Adrenal gland (tissue), 7 donors: ENCODE results near the genes TANC2 and CYB561.

- PRO-cap, 3 experiments: no peak in any of the 3 experiments
- RAMPAGE, long total RNA, 4 experiments: no peak in any of the 4 experiments
- RRBS: no CpG with 5 or more reads among the region's 7 CpGs
These were observed 40.7 kb downstream of the TBX4 start for GRCh38 chr17:61492784-61493456.

- PRO-cap, 3 experiments: no peak in any of the 3 experiments
- RAMPAGE, long total RNA, 4 experiments: no peak in any of the 4 experiments
- RRBS: no CpG with 5 or more reads among the region's 7 CpGs
These were observed 346 bp downstream of the NACA2 start for GRCh38 chr17:61590687-61591058.

DNA sequence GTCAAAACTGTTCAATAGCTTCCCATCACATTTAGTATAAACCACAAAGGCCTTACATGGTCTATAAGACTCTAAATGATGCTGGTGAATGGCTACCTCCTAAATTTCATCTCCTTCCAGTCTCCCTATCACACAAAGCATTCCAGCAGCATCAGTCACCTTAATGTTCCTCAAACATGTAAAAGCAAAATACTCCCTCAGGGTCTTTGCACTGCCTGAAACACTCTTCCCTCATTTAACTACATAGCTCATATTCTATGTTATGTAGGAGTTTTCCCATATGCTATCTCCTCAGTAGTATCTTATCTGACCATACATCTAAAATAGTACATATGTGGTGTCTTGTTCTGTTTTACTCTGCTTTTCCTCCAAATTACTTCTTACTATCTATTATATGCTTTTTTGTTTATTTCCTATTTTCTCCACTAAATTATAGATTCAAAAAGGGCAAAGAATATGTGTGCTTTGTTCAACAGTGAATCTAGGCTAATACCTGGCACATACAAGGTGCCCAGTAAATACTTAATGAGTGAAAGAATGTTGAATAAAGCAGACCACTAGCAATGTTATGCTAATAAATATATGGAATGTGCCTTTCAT is 53.7 kb upstream of the INTS2 start:
- PRO-cap, 3 experiments: no peak in any of the 3 experiments
- RAMPAGE, long total RNA, 4 experiments: no peak in any of the 4 experiments

- PRO-cap, 3 experiments: no peak in any of the 3 experiments
- RAMPAGE, long total RNA, 4 experiments: no peak in any of the 4 experiments
- RRBS: no CpG with 5 or more reads among the region's 3 CpGs
These were observed 28.7 kb upstream of the MED13 start for GRCh38 chr17:62093778-62094172.

GRCh38 chr17:62140739-62141379 is 75.8 kb upstream of the MED13 start:
- PRO-cap, 3 experiments: peak in 2 of 3 experiments; most common plus-strand start chr17:62141035 (in 1); most common minus-strand start chr17:62140891 (in 2)
- RAMPAGE, long total RNA, 4 experiments: no peak in any of the 4 experiments
- RRBS: 12% methylated on average over 4 of the region's 25 CpGs

DNA sequence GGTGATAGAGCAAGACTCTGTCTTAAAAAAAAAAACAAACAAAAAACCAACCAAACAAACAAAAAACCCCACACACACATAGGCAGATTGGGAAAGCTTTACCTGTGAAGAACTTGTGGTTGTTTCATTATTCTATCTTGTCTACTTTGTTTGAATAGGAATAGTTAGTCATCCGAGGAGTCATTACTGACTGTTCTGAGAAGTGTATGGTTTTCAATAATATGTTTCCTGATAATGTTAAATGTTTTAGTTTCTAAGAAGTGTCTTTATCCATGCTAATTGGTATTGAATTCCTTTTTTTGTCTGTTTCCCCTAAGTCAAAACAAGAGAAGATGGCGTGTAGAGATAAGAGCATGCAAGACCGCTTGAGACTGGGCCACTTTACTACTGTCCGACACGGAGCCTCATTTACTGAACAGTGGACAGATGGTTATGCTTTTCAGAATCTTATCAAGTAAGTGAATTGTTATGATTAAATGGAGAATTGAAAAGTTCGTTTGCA is 62.7 kb upstream of the MRC2 start:
- PRO-cap, 3 experiments: no peak in any of the 3 experiments
- RAMPAGE, long total RNA, 4 experiments: no peak in any of the 4 experiments
- RRBS: no CpG with 5 or more reads among the region's 6 CpGs

- PRO-cap, 3 experiments: peak in 3 of 3 experiments; most common plus-strand start chr17:62628457 (in 2); most common minus-strand start chr17:62628353 (in 3)
- RAMPAGE, long total RNA, 4 experiments: no peak in any of the 4 experiments
- RRBS: 9% methylated on average over 4 of the region's 40 CpGs
These were observed 1.0 kb downstream of the MRC2 start for GRCh38 chr17:62628269-62629116.

- PRO-cap, 3 experiments: peak in 1 of 3 experiments; most common minus-strand start chr17:62691089 (in 1)
- RAMPAGE, long total RNA, 4 experiments: no peak in any of the 4 experiments
- RRBS: 85% methylated on average over 9 of the region's 17 CpGs
These were observed 63.5 kb downstream of the MRC2 start for GRCh38 chr17:62690933-62691342.

DNA sequence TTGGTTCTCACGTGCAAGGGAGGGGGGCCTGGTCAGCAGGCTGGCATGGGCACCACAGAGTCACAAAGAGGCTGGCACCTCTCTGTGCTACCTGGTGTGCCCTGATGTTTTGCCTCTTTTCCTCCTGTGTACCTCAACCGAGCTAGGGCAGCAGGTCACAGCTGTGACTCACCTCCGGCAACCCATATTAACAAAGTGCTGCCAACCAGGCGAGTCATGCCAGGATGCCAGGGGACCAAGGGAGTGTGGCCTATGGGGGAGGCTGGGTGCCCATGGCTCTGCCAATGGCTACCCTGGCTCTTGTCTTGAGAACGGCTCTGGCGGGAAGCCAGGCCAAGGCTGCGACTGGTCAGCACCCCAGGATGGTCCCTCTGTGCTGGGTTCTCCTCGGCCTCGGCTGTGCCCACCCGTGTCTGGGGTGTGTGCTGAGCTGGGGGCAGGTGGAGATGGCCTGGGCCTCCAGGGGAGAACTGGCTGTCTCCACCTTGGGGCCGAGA is 75.7 kb downstream of the MRC2 start:
- PRO-cap, 3 experiments: no peak in any of the 3 experiments
- RAMPAGE, long total RNA, 4 experiments: no peak in any of the 4 experiments
- RRBS: no CpG with 5 or more reads among the region's 11 CpGs

DNA sequence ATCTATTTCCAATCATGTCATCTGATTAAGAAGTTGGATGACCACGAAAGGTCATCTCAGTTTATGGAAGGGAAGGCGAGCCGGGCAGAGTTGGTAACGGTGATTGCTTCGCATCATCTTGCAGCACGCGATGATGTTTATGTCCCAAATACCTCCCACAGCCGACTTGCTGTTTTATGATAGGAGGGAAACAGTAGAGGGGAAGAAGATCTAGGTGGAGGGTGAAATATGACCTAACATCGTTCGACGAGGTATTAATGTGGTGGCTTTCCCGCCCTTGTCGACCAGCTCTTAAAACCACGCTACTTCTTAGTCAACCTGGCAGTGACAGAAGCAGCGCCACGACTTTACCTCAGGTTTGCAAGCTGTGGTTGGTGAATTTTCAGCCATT is 845 bp upstream of the TANC2 start:
- PRO-cap, 3 experiments: no peak in any of the 3 experiments
- RAMPAGE, long total RNA, 4 experiments: no peak in any of the 4 experiments
- RRBS: no CpG with 5 or more reads among the region's 16 CpGs

- PRO-cap, 3 experiments: peak in 3 of 3 experiments; most common plus-strand start chr17:62966209 (in 3); most common minus-strand start chr17:62966436 (in 1)
- RAMPAGE, long total RNA, 4 experiments: no peak in any of the 4 experiments
- RRBS: 1% methylated on average over 49 of the region's 95 CpGs
These were observed at the start of gene TANC2 for GRCh38 chr17:62966174-62966764. TSS of gene TANC2 (plus strand) at chr17:62966235.

GRCh38 chr17:63431784-63432964 is 13.9 kb downstream of the CYB561 start:
- PRO-cap, 3 experiments: no peak in any of the 3 experiments
- RAMPAGE, long total RNA, 4 experiments: no peak in any of the 4 experiments
- RRBS: no CpG with 5 or more reads among the region's 24 CpGs

DNA sequence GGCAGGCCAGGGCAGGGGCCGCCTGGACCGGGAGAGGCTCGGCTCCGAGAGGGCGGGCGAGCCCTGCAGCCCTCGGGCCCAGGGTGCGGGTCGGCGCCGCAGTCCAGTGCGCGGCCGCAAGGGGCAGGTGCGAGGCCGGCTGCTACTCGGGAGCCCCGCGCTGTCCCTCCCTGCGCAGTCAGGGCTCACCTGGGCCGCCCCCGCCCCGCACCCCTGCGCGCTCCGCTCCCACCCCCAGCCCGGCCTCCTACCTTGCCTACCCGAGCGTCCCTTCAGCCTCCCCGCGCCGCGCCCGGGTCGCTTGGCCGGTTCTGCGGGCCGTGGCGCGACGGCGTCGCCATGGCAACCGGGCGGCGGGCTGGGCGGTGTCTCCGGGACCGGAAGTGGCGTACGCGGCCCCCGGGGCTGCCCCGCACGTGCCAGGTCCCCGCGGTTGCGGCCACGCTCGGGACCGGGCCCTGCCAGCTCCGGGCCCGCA is at the start of gene CYB561:
CYB561 (minus strand) TSS at position 313 of the 478 bp plus-strand sequence.
- PRO-cap, 3 experiments: peak in 3 of 3 experiments; most common plus-strand start position 389 of the sequence (in 3); most common minus-strand start position 92 of the sequence (in 1)
- RAMPAGE, long total RNA, 4 experiments: start-site peak on the minus strand in 4 of 4 experiments, centred at positions 61 to 320 of the sequence, 64 to 461 reads per replicate
- RRBS: 1% methylated on average over 45 of the region's 63 CpGs

DNA sequence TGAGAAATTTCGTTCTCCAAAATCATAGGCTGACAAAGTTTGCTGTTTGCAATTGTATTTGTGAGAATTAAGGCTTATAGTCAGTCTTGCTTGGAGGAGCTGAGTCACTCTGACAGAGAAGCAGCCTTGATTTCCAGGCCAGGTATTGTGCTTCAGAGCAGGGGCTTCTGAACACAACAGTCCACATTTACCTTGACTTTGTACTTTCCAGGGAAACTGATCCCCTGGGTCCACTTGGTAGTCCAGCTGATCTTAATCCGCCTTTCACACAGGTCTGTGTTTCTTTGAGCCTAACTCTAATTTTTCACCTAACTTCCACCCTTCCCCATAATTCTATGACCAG is 3.2 kb upstream of the TACO1 start:
- PRO-cap, 3 experiments: no peak in any of the 3 experiments
- RAMPAGE, long total RNA, 4 experiments: no peak in any of the 4 experiments
- RRBS: no CpG with 5 or more reads among the region's 2 CpGs

DNA sequence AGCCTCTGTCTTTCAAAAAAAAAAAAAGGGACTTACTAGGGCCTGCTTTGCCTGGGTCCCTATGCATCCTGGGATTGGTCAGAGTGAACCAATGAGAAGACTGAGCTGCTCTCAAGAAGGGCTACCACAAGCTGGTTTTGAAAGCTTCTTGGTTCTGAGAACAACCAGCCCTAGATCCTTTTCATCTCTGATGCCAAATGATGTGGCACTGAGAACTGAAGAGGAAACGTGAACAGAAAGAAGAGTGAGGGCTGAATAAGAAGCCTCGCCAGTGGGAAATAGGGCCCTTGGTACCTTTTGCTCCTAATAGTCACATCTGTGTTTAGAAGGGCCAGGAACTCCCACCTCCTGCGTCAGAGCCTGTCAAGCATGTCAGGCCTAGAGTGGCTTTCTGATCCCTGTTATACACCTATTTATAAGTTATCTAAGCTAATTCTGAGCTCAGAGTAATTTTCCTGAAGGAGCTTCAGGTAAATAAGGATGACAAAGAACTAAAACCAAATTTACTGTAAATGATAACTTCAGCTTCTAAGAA is 10.7 kb downstream of the TACO1 start:
- PRO-cap, 3 experiments: no peak in any of the 3 experiments
- RAMPAGE, long total RNA, 4 experiments: no peak in any of the 4 experiments
- RRBS: no CpG with 5 or more reads among the region's 3 CpGs

DNA sequence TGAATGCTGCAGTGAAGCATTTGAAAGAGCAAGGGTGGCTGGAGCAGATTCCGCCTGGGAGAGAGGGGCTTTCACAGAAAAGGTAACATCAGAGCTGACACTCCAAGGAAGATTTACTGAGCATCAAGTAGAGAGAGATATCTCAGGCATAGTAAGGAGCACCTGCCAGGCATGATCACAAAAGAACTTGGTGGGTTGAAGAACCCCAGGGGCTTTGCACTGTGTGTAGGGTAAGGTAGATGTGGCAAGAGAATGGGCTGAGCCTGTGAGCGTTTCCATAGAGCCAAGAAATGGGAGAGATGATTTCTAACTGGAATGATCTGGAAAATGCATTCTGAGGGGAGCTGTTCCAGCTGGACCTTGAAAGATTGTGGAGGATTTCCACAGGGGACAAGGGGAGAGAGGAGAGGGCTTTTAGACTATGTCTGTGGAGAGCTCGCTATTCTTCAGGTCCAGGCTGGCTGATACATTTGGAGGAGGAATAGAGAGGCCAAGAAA is 31.0 kb downstream of the LIMD2 start:
- PRO-cap, 3 experiments: no peak in any of the 3 experiments
- RAMPAGE, long total RNA, 4 experiments: no peak in any of the 4 experiments
- RRBS: no CpG with 5 or more reads among the region's 3 CpGs

- PRO-cap, 3 experiments: no peak in any of the 3 experiments
- RAMPAGE, long total RNA, 4 experiments: start-site peak on the plus strand in 1 of 4 experiments, at chr17:63694734-63694769 at its widest, 24 reads per replicate
- RRBS: no CpG with 5 or more reads among the region's 15 CpGs
These were observed 5.4 kb downstream of the LIMD2 start for GRCh38 chr17:63694267-63695239.

- PRO-cap, 3 experiments: no peak in any of the 3 experiments
- RAMPAGE, long total RNA, 4 experiments: no peak in any of the 4 experiments
- RRBS: 38% methylated on average over 9 of the region's 36 CpGs
These were observed 1.3 kb downstream of the LIMD2 start for GRCh38 chr17:63698480-63699111.

DNA sequence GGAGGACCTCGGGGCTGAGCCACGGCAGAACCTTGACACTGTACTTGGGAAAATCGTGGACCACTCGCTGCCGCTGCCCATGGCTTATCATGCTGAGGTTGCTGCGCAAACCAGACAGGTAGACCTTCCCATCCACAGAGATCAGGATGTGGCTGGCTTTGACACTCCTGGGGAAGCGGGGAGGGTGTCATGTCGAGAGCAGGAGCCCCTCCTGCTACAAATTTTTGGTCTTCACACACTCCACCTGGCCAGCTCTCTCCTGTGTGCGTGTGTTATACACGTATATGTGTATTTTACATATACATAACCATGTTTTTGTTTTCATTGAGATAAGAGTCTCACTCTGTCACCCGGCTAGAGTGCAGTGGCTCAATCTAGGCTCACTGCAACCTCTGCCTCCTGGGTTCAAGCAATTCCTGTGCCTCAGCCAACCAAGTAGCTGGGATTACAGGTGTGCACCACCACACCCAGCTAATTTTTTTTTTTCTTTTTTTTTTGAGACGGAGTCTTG is 7.4 kb upstream of the LIMD2 start:
- PRO-cap, 3 experiments: no peak in any of the 3 experiments
- RAMPAGE, long total RNA, 4 experiments: no peak in any of the 4 experiments
- RRBS: no CpG with 5 or more reads among the region's 12 CpGs

DNA sequence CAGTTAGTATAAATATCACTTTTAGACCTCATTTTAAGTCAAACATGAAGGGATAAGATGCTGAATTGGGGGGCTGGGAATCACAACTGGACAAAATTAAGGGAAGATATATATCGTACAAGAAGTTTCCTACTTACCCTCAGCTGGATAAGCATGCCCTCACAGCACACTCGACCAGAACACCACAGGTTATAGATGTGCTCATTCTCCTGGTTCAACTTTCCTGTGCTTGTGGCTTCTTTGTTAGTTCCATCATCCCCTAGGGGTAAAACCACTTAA is 12.4 kb downstream of the CCDC47 start:
- PRO-cap, 3 experiments: peak in 1 of 3 experiments; most common minus-strand start position 227 of the sequence (in 1)
- RAMPAGE, long total RNA, 4 experiments: no peak in any of the 4 experiments
- RRBS: no CpG with 5 or more reads among the region's 2 CpGs